Colonic mucosa (tissue), 1 donor: ENCODE measurements around a stretch of chr3.

DNA sequence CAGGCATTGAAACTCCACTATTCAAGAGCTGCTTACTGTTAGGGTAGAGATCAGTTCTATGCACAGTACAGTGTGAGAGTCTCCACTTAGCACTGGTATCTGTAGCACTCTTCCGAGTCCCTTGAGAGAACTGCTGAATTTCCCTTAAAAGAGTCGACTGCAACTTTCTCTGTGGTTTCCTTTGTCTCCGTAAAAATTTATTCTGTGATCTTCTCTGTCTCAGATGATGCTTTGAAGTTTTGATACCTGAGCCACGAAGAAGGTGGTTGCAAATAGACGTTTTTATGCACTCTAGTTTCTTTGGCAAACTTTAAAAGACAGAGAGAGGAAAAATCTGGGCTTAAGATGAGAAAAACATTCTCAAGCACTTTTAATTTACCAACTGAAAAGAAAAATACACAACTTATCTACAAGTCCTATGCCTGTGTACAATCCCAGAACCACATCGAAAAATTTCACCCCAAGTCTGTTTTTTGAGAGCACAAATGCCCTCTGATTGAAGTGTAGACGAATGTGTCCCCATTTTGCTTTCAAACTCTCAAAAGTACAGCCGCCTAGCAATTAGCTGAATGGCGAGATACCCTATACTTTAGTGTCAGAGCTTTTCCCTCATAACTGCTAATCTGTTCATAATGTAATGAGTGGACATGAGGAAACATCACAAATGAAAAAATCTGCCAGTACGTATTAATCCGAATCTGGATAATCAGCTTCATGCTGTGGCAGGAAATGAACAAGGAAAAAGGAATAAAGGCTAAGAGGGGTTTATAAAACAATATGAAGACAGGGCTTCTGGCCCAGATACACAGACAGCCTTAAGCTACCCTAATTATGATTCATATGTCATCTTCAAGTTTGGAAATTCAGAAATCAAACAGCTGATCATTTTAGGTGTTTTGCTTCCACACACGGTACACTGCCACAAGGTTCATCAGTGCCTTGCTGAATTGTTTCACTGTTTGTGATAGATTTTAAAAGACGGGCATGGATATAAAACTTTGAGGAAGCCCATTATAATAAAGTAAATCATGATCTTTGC is 13.5 kb downstream of the NEPRO start:
- PRO-cap, result no peak

DNA sequence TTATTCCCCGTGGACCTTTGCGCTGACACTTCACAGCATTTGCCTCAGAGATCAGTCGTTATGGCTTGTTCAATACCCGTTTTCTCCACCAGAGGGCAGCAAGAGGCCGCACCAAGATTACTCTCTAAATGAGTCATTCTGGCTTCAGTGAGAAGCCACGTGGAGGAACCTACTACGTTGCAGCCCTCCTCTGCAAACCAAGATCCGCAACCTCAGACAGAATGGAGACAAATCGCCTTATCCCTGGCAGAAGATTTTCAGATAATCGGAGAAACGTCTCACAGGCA is 31.8 kb upstream of the NEPRO start:
- PRO-cap, result no peak

- PRO-cap, result no peak
These were observed 63.6 kb upstream of the BOC start for GRCh38 chr3:113147546-113148443.

DNA sequence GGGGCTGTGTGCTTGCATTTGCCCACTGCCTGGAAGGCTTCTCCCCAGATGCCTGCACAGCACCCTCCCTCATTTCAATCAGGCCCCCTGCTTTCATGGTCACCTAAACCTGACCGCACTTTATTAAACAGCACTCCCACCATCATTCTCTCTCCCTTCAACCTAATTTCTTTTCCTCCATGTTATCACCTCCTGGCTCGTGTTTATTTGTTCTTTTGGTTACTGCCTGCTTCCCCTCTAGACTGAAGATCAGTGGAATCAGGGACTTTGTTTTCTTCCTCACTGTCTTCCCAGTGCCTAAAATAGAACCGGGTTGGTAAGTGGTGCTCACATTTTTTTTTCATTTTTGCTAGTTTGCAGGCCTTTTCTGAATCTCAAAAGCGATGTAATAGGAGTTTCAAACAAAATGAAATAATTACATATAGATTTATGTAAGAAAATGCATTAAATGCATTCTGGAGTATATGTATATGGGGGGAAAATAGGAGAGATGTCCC is 10.6 kb downstream of the BOC start:
- PRO-cap, result no peak

DNA sequence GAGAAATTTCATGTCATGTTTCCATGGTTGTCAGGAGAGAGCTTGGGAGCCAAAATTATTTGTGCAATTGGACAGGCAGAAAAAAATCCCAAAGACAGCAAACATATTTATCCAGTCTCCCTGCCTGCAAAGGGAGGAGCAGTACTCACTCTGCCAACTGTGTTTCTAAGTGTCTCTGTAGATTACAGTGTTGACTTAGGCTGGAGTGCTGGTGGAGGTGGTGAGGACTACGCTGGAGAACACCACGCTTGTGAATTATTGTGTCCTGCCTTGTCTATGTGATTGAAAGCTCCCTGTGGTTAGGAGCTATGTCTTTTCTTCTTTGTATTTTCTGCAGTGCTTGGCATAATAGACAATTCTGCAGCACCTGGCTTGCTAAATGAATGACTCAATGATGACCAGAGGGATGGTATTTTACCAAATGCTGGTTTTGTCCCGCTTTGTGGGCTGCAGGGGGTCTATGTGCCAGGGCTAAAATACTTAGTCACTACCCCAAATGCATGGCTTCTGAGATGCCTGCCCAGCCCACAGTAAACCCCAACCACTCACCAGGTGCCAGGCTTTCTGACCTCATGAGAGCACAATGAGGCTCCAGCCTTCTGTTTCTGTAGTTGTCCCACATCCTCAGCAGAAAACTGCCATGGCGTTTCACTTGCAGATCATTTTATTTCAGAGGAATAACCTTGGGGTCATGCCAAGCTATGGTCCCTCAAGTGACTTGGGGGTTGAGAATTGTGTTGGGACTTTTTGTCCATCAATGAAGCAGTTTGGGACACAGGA is 50.9 kb downstream of the BOC start:
- PRO-cap, result no peak

DNA sequence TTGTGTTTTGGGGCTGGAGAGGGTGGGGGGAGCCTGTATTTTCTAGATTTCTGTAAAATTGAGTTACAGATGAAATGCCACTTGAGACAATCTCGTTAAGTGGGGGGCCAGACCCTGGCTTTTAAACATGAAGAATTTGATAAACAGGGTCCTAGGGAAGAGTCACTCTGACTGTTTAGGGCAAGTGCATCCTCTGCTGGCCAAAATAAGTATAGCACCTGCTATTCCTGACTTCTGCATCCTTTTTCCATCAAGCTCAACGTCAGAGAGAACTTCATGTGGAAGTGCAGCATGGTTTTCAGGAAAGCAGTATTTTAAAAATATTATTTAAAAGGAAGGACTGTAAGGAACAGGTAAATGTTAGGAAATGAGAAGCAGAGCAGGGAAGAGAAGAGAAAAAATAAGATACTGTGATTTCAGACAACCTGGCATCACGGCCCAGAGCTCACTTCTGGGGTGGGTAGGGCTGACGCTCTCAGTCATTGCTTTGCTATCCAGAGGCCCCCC is 76.8 kb downstream of the BOC start:
- PRO-cap, result no peak

GRCh38 chr3:113660159-113661654 is 35.7 kb downstream of the USF3 start:
- PRO-cap, result no peak

DNA sequence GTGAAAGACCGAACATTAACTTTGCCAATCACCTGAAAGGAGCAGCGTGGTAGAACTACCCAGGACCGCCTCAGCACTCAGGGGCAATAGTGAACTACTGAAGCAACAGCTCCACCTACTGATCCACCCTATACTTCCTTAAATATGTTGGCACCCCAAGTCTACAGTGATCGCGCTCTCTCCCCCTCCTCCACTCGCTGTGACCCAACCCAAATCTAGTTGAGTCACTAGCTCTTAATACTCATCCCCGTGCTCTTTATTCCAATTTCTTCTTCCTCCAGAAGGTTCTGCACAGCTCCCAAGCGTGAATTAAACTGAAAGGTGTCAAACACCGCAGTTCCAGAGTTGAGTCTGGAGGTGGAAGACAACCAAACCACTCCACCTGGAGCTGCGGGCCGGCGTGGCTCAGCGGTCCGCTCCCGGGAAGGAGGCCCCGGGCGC is 829 bp downstream of the NAA50 start:
- PRO-cap, result bidirectional peak, plus-strand start at position 264 of the sequence, minus-strand start at position 79 of the sequence

GRCh38 chr3:113985061-113986107 is 37.6 kb downstream of the ZDHHC23 start:
- PRO-cap, result no peak

DNA sequence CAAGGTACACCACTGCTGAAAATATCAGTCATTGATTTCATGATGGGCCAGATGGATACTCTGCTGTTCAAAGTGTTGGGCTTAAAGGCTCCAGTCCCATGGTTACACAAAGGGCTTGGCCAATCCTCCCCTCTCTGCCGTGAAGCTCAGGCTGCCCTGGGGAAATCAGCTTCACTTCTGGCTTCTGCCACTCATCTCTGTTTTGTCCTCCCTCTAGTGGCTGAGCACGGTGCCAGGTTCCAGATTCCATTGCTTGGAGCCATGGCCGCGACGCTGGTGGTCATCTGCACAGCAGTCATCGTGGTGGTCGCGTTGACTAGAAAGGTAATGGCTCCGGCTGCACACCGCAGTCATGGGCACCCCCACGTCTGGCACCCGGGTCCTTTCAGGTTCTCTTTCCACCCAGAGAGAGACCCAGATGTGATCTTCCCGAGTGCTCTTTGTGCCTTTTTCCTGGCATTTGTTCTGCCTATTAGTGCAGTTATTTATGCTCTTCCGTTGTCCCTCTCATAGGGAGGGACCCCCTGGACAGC is 5.6 kb downstream of the TIGIT start:
- PRO-cap, result no peak

DNA sequence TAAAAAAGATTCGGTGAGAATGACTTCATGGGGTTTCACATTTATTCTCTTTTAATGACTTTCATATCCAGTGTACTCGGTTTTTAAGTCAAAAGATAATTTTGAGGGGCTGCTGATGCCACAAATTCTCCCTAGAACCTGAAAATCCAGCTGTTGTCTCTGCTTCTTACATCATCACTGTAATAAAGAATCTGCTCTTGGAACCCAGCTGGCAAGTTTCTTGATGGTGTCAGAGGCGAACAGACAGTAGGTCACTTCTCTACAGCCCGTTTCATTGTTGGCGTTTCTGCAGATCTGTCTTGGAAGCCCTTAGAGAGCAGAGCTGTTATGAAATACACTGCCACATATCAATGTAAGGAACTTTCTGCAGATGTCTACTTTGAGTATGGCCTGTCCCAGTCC is 99.8 kb downstream of the TIGIT start:
- PRO-cap, result no peak

GRCh38 chr3:114564952-114566186 is 271.5 kb downstream of the TIGIT start:
- PRO-cap, result no peak

DNA sequence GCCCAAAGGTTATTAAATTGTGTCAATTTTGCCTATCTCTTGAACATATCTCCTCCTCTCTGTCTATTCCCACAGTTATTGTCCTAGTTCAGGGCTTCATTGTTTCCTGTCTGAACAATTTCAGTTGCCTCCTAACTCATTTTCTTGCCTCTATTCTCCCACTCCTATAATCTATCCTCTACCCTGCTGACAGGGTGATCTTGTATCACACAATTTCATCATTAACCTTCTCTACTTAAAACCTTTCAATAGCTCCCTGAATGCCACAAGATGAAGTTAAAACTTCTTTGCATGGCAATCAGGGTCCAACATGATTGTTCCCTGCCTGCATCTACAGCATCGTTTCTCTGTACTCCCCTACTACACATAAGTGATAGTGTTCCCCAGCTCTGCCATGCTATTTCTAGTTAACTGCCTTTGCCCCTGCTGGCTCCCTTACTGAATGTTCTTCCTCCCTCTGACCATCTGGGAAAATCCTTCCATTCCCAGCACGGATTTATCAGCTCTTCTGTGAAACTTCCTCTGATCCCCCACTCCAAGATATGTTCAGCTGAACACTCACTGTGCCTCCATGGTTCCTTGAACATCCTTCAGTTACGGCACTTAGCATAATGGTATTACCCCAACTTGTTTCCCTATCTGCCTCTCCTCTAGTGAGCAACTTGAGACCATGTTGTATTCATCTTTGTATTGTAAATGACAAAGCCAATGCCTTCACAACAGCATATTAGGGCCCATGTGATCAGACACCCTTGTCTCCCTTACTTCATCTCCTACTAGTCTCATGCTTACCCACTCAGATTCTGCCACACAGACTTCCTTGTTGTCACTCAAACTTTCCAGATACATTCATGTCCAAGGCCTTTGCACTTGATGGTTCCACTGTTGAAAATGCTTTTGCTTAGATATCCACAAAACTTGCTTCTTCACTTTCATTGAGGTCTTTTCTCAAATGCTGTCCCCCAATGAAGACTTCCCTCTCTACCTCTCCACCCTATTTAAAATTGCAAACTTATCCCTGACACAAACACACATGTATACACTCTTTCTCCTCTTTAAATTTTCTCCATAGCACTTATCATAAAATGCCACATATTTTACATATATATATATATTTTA is 323.4 kb downstream of the TIGIT start:
- PRO-cap, result no peak

DNA sequence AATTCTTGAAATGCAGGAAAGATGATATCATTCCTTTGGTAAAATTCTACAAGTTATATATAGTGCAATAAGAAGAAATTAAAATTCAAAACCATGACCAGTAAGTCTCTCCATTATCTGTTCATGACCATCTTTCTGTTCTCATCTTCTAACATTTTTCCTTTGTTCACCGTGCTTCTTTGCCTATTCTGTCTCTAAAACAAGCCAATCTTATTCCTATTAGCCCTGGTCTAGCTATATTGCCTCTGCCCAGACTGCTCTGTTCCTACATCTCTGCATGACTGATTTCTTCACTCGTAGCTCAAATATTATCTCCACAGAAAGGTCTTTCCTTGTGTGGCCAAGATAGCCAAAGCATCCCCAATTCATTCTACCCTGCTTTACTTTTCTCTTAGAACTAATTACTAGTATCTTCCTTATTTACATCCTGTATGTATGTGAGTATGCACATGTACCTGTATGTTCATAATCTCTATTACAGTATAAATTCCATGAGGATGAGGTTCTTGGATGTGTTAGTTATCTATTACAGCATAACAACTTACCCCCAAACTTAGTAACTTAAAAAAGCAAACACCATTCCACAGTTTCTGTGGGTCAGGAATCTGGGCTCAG is 310.2 kb downstream of the ZBTB20 start:
- PRO-cap, result no peak

GRCh38 chr3:115168719-115168952 is 21.5 kb upstream of the ZBTB20 start:
- PRO-cap, result unidirectional peak, plus-strand start at chr3:115168851

- PRO-cap, result no peak
These were observed 161.9 kb downstream of the GAP43 start for GRCh38 chr3:115784976-115785862.

- PRO-cap, result no peak
These were observed 772.5 kb upstream of the LSAMP start for GRCh38 chr3:117217899-117218098.

DNA sequence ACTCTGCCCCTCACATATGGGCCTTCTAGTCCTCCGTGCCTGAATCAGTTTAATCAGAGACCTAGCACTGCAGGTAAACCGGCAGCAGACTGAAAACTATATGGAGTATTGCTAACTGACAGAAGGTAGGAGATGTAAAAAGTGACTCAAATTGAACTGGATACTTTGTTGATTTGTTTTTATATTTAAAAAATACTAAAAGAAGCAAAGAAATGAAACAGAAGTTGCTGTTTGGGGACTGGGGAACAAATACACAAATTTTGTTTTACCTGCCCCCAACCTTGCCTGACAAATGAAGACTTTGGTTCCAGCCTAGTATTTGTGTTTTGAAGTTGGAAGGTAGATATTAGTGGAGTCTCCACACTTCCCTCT is 230.0 kb downstream of the IGSF11 start:
- PRO-cap, result no peak

DNA sequence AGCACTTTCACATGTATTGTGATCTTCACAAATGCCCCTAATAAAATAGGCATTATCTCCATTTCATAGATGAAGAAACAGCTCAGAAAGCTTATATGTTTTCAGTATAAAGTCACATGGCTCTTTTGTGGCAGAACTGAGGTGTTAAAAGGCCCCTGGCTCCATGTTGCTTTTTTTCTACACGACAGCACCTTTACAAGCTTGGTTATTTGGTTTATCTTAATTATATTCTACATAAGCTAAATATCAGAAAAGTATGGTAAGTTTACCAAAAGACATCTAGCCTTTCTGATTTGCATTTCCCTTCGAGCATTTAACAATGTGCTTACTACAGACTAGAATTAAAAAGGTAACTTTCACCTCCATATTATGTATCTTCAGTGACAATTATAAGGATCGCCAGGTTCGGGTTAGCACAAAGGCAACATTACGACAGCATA is 68.4 kb downstream of the IGSF11 start:
- PRO-cap, result no peak

GRCh38 chr3:119279822-119280312 is 14.3 kb upstream of the ARHGAP31 start:
- PRO-cap, result no peak